Metastatic Breast Carcinoma in the Brain (tissue), 10 donors: ENCODE data around the genes KIF15 and CXCR6.

- PRO-cap, 10 experiments: no peak in any of the 10 experiments
Observed at GRCh38 chr3:44594170-44594714, 9.5 kb downstream of the ZNF660 start.

- PRO-cap, 10 experiments: no peak in any of the 10 experiments
Observed at GRCh38 chr3:44650665-44651281, 2.2 kb downstream of the ZNF35 start.

- PRO-cap, 10 experiments: peak in 6 of 10 experiments; most common plus-strand start chr3:44685389 (in 5); most common minus-strand start chr3:44685647 (in 5)
Observed at GRCh38 chr3:44685280-44685992, 27.0 kb upstream of the ZNF502 start.

- PRO-cap, 10 experiments: peak in 10 of 10 experiments; most common plus-strand start chr3:44761794 (in 10); most common minus-strand start chr3:44761592 (in 4)
Observed at GRCh38 chr3:44761503-44762640, at the start of gene KIF15. Gene KIF15 (plus strand): TSS chr3:44761794.

DNA sequence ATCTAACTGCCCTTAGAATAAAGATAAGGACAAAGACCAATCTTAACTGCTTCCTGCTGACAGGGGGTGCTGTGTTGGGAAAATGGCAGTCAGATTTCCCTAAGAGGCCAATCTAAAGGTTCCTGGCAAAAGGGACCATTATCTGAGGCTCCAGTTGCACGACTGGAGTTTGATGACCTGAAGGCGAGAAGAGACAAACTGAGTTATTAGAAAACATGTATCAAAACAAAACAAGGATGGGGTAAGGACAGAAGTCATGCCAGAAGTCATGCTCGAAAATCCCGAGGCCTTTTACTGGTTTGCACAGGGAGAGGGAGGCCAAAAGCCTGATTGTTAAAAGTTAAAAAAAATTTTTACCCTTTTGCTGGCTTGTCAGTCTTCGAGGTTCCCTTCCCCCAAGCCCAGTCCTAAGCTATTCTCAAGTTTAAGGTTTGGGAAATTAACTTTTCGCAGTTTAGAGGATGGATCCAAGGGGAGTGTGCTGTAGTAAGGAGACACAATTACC lies 7.1 kb downstream of the KIF15 start:
- PRO-cap, 10 experiments: peak in 1 of 10 experiments; most common minus-strand start position 279 of the sequence (in 1)

- PRO-cap, 10 experiments: peak in 3 of 10 experiments; most common plus-strand start chr3:44966940 (in 2)
Observed at GRCh38 chr3:44966709-44967226, 9.2 kb downstream of the ZDHHC3 start.

- PRO-cap, 10 experiments: no peak in any of the 10 experiments
Observed at GRCh38 chr3:44974392-44975001, 1.5 kb downstream of the ZDHHC3 start.

DNA sequence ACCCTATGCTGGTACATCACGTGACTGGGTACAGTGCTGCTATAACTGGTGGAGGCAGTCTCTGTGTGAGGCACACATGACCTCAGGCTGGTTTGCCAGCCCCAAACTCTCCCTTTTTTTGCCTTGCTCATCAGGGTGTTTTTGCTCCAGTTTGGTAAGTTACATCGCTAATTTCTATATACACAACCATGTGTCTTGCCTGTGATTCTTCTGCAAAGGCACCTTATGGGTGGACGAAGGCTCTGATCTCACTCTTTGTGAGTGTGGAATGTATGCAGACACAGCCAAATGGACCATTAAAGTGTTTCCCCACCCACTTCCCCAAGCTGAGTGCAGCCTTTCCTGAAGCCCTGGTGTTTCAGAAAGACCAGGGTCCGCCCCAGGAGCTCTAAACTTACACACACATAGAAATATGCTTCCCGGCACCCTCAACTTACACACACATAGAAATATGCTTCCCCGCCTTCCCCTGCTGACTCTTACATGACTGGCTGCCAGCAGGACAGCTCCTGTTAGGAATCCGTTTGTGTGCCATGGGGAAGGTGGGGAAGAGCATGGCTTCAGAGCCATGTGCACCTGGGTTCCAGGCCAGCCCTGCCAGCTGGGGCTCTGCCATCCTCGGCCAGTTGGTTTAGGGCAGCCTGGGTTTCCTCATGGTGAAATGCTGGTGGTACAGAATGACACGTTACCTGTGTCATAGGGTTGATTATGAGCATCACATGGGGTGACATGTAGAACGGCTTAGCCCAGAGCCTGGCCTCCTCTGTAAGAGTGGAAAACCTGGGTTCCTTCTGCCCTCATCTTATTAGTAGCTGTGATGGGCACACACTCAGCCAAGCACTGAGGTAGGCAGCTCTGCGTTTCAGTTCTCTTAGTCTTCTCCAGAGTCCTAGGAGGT lies 3.5 kb downstream of the CLEC3B start:
- PRO-cap, 10 experiments: no peak in any of the 10 experiments

DNA sequence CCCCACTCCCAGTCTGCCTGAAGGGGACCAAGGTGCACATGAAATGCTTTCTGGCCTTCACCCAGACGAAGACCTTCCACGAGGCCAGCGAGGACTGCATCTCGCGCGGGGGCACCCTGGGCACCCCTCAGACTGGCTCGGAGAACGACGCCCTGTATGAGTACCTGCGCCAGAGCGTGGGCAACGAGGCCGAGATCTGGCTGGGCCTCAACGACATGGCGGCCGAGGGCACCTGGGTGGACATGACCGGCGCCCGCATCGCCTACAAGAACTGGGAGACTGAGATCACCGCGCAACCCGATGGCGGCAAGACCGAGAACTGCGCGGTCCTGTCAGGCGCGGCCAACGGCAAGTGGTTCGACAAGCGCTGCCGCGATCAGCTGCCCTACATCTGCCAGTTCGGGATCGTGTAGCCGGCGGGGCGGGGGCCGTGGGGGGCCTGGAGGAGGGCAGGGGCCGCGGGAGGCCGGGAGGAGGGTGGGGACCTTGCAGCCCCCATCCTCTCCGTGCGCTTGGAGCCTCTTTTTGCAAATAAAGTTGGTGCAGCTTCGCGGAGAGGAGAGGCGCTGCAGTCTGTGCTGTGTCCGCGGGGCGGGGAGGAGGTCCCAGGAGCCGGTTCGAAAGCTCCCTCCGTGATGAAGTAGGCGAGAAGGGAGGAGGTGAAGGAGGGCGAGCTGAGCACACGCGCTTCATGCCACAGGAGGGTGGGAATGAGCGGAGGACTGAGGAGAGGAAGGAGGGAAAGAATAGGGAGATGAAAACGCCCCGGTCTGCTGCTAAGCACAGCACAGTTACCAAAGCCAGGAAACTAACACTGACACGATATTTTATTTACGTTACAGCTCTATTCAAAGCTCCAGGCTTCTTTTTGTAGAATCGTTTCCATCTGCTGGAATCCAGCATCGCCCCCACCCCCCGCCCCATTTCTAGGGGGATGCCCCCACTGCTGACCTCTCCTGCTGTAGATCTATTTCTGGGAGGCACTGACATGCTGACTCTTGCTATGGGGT lies 9.7 kb downstream of the CLEC3B start:
- PRO-cap, 10 experiments: no peak in any of the 10 experiments

DNA sequence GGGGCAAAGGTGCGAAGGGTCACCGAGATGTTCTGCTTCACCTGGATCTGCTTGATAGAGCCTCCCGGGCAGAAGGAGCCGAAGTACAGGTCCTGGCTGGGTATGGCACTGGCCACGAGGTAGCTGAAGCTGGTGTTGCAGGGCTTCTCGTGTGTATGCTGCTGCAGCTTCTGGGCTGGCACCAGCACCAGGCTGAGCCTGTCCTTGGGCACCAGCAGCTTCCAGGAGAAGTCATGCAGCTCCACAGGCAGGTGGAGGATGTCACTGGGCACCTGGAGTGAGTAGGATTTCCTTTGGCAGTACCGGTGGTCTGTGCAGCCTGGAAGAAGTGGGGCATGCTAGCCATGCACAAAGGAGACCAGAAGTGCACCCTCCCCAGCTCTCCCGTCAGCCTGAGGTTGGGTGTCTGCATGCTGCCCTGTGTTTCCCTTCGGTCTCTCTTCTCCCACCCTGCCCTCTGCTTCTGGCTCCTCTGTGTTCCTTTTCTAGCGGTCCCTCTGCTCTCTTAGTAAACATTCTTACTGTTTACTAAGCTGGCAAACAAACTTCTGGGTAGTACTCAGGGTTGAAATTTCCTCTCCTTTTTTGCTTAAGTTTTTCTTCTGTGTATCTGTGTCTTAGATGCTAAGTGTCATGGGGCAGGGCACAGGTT lies 52.7 kb downstream of the CDCP1 start:
- PRO-cap, 10 experiments: peak in 2 of 10 experiments; most common minus-strand start position 386 of the sequence (in 1)

DNA sequence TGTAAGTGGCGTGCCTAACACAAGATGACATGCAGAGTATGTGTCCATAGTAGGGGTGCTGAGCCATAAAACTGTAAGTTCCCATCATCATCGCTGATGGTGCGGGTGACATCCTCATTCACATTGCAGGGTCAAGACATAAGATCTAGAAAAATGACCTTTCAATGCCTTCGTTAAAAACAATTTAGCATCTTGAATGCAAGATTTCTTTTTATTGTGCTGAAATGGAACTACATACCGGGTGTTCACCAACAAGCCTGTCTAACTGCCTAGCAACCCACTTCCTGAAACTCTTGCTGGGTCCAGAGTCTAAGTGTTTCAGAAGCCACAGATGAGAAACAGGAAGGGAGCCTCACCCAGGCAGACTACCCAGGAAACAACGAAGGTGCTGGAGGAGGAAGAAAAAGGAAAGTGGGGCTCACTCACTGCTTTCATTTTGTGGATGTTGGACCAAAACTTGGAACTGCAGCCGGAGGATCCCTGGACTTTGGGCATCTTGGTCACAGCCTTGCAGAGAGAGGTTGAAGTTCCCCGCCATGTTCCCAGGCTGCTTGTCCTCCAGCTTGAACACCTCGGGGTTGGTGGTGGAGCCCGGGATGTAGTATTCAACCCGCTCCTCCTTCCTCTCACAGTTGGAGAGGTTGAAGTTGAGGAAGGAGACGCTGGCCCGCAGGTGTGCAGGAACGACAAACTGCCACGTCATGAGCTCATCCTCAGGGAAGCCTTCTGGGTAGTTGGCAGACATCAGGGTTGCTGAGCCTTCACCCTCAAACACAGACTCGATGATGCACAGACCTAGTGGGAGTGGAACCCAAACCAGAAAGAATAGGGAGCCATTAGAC lies 35.9 kb downstream of the CDCP1 start:
- PRO-cap, 10 experiments: peak in 3 of 10 experiments; most common plus-strand start position 330 of the sequence (in 2)

DNA sequence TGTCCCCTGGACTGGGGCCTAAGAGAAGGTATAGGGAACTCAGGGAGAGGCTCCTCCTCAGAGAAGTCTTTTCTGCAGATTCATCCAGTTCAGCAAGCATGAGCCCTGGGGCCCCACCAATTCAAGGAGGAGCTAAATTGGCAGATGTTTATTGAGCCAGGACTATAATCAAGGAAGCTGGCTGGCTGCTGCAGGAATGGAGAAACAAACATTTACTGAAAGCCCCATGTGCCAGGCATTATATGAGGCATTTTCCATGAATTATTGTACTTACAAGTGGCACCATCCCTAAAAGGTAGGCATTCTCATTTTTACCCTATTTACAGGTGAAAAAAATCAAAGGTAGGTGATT lies 22.0 kb upstream of the LARS2 start:
- PRO-cap, 10 experiments: no peak in any of the 10 experiments

GRCh38 chr3:45644592-45645463 lies 44.4 kb upstream of the SACM1L start:
- PRO-cap, 10 experiments: no peak in any of the 10 experiments

GRCh38 chr3:45672497-45672977 lies 16.7 kb upstream of the SACM1L start:
- PRO-cap, 10 experiments: no peak in any of the 10 experiments

DNA sequence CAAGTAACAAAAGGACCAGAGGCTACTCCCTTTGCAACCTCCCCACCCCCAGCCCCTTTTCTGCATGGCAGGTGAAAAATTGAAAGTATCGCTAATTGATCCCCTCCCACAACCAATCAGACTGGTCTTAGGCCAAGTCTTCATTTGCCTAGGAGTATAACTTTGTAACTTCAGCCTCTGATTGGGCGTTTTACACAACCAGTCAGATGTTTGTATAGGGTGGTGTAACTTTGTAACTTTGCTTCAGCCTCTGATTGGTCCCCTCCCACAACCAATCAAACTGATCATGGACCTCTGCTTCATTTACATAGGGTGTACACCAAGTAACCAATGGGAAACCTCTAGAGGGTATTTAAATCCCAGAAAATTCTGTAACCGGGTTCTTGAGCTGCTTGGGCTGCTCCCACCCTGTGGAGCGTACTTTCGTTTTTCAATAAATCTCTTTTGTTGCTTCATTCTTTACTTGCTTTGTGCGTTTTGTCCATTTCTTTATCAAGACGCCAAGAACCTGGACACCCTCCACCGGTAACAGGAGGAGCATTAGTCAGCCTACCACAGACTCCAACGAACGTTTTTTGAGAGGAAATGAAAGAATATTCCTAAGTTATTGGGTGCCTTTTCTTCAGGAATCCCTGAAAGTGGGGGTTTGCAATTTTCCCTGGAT lies 5.7 kb upstream of the SACM1L start:
- PRO-cap, 10 experiments: peak in 1 of 10 experiments; most common plus-strand start position 380 of the sequence (in 1)

GRCh38 chr3:45688370-45688993 lies 714 bp upstream of the SACM1L start:
- PRO-cap, 10 experiments: no peak in any of the 10 experiments

DNA sequence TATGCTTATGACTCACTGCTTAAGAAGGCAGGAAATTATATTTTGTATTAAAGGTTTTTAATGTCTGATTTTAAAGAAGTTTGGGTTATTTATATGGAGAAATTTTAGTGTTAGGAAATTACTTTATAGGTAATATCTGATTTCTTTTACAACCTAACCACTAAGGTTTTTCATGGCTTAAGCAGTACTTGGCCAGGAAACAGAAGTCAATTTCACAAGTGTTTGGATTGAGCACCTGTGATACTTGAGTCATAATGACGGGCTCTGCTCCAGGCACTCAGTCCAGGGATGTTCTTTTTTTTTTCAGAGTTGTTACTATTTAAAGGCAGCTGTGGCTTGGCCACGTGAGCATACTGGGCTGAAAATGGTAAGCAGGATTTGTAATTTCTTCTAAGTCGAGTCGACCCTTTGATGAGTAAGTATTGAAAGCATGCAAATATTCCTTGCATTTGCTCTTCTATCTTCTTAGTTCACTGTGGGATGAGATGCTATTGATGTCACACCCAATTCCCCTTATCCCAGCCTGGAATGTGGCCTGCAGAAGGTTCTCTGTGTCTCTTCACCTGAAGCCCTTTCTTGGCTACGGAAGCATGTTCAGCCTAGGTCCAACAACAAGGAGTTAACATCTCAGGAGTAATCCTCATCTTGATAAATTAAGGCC lies 21.8 kb upstream of the SLC6A20 start:
- PRO-cap, 10 experiments: no peak in any of the 10 experiments

- PRO-cap, 10 experiments: no peak in any of the 10 experiments
Observed at GRCh38 chr3:45942885-45943615, at the start of gene CXCR6. Gene CXCR6 (plus strand): TSS chr3:45943464.

DNA sequence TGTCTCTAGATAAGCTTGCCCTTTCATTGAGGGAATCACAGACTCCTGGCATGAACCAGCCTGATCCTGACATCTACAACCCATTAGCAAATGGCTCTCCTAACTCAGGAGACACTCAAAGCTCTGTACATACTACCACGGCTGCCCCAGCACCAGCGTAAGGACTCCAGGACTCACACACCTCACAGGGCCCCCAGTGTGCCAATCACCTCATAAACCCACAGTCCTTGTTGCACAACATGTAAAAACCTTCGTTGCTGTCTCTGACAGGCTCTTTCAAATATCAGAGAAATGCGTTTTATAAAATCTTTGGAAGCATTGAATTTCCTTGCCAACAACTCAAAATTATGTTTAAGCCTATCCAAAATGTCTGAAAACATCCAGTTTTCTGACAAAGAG lies 7.3 kb downstream of the FYCO1 start:
- PRO-cap, 10 experiments: no peak in any of the 10 experiments

DNA sequence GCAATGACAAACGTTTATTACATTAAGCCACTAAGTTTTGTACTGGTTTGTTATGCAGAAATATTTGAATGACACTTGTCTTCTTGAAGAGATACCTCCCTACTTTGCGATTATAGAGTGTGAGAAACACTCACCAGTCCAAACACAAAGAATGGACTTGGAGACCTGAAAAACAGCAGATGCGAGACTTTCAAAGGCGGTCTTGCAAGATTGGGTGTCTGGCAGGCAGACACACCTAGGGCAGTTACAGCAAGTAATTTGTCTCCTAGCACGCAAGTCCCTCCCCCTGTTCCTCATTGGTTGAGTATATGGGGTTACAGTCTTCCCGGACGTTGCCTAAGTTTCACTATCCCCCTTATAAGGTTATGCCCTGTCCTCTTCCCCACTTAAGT lies 83.7 kb upstream of the XCR1 start:
- PRO-cap, 10 experiments: peak in 1 of 10 experiments; most common minus-strand start position 235 of the sequence (in 1)